Neutrophil (primary cell): Measurements from ENCODE around the gene NHLH2.

DNA sequence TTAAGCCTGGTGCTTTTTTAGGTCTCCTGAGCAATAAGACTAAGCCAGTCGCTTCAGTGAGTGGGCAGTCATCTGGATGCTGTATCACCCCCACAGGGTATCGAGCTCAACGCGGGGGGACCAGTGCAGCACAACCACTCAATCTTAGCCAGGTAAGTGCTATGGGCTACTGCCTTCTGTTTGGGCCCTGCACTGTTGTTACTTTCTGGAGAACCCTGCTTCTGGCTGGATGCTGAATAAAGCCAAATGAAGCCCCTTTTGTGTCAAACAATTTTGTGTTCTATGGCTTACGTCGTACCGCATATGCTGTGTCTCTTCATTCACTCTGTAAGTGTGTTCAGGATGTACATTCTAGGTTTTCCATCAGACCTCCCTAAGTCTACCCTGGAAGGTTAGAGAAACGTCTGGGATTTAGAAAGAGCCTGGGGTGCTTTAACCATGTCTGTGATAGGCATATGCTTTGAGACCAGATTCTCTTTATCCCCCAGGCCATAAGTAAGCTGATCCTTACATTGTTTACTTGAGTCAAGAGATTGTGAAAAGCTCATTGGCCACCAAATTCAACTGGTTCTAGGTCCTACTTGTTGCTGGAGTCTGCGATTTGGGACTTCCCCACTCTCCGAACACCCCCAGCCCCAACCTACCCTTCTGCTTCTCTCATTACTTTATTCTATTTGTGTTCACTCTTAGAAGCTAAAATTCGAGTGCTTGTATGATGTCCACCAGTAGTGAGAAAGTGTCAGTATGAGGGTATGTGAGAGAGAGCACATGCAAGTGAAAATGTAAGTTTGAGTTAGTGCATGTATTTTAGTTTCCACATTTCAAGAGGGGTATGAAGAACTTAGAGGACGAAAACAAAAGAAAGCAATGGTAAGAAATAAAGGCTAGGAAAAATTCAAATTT lies 7.2 kb upstream of the OLFML3 start:
- PRO-cap: no peak

DNA sequence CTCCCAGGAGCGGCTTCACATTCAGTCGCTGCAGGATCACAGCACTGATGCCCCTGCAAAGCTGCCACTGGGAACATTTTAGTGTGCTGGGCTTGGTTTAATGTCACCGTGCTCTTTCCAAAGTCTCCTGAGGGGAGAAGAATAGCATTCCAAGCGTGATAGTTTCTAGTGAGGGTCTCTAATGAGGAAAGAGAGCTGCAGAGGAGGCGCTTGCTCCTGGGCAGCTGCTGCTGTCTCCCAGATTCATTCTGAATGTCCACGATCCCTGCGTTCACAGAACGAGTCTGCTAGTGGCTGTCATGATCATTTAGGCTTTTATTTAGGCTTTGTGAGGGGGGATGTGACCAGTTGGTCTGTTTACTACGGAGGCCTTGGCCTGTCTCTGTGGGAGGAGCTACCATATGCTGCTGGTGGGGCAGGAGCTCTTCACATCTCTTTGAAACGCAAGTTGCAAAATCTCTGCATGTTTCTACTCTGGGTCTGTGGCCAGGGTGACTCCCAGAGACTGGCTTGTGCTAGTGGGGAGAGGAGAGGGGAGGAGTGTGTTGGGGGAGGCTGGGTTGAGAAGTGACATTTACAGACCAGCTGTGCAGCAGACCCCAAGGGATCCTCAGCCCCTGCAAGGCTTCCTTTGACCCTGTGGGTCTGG lies 23.4 kb downstream of the OLFML3 start:
- PRO-cap: no peak

DNA sequence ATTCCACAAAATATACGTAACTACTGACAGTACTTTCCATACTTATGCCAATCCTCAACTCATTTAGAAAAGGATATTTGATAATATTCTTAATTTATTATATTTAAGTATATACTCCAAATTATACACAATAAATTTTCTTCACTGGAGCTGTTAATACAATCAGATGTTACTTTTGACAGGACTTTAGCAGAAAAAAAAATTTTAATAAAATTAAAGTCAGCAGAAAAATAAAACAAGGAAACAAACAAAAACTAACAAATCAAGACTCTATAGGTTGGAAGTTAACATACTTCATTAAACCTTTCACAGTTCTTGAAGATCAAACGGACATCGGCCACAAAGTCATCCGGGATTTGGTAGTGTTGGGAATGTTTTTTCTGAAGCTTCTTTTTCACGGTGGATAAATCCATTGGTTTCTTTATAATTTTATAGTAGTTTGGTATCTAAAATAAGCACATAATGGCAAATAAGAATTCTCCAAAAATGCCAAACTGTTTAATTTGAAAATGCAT lies 111.8 kb downstream of the TRIM33 start:
- PRO-cap: no peak

DNA sequence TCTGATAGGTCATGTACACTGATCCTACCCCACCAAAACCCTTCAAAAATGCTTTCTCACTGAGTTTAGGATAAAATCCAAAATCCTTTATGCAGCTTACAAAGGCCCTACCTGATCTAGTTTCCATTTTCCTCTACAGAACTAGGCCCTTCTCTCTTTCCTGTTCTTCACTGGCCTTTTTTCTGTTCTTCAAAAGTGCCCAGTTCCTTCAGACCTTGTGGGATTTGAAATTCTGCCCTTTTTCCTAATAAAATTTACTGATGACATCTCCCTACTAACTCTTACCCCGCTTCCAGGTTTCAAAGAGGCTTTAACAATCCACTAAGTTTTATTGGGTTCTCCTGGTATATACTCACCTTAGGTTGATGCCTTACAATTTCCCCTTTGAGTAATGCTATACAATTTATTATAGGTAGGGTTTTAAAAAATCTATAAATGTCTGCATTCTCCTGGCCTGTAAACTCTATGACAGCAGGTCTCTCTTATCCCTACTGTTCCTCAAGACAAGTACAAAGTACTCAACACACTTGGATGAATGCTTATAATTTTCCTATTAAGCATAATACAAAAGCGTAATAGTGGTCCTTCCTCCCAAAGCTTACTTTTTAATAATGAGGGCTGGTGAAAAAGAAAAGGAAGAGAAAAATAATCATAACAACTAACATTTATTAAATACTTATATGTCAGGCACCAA lies 96.6 kb downstream of the TRIM33 start:
- PRO-cap: no peak

- PRO-cap: no peak
Observed at GRCh38 chr1:114425333-114425880, 85.6 kb downstream of the TRIM33 start.

GRCh38 chr1:114509700-114510466 lies 1.1 kb downstream of the TRIM33 start:
- PRO-cap: no peak

- PRO-cap: no peak
Observed at GRCh38 chr1:114703105-114703939, 8.0 kb upstream of the AMPD1 start.

- PRO-cap: no peak
Observed at GRCh38 chr1:114726770-114727304, 10.3 kb upstream of the NRAS start.

GRCh38 chr1:114758459-114758829 lies 660 bp upstream of the CSDE1 start:
- PRO-cap: no peak

GRCh38 chr1:115063212-115063609 lies 26.1 kb downstream of the TSPAN2 start:
- PRO-cap: no peak

GRCh38 chr1:115073282-115074132 lies 15.8 kb downstream of the TSPAN2 start:
- PRO-cap: no peak

DNA sequence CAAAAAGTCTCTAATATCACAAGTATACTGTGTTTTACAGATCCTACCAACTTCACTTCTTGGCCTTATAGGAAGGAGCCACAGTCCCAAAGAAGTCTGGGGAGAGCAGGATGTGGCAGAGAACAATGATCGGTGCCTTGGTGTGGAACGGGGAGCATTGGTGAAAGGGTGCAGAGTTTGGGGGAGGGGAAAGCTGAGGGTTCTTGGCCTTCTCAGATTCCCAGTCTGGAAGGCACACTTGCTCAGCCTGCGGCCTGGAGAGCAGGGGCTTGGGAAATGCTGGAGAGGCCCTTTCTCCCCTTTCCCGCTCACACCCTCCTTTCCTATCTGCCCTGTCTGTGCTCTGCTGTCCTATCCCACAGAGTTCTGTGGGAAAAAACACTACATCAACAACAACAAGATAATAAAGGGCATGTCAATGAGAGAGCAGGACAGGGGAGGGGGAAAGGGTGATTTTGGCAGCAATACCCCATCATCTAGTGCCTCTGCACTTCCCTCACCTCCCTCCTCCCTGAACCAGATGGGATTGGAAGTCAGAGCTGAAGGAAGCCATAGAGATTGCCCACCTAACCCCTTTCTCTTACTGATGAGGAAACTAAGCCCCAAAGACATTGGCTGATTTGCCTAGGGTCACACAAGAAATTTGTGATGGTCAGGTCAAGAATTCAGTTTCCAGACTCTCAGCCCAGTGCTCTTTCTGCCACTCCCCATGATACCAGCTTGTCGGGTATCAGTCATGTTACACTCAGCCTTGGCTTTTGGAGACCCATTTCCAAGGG lies 121.9 kb downstream of the NGF start:
- PRO-cap: no peak

DNA sequence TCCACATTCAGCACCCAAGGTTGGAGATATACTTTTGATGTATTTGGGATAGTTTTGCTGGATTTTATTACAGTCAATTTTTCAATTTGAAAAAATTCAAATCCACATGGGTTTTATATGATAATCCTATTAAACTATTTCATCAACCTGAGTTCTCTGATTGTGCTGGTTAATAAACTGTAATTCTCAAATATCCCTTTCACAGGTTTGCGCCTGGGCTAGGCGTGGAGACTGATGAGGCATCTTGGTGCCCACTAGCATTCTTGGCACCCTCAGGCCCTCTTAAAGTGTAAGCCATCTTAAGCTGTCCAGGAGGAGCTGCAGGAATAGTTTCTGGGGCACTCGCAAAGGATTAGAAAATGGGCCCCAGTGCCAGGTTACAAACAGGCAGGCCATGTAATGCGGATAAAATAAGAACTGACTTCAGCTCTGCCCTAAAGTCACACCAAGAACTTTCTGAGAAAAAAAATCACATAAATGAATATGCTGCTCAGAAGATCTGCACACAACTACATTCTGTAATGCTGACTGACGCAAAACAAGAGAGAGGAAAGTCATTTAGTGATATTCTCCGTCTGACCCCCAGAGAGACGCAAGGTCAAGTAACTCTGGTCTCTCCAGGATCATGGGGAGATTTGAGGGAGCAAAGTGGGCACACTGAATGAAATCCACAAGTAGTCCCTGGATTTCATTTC lies 1.1 kb downstream of the CASQ2 start:
- PRO-cap: no peak

DNA sequence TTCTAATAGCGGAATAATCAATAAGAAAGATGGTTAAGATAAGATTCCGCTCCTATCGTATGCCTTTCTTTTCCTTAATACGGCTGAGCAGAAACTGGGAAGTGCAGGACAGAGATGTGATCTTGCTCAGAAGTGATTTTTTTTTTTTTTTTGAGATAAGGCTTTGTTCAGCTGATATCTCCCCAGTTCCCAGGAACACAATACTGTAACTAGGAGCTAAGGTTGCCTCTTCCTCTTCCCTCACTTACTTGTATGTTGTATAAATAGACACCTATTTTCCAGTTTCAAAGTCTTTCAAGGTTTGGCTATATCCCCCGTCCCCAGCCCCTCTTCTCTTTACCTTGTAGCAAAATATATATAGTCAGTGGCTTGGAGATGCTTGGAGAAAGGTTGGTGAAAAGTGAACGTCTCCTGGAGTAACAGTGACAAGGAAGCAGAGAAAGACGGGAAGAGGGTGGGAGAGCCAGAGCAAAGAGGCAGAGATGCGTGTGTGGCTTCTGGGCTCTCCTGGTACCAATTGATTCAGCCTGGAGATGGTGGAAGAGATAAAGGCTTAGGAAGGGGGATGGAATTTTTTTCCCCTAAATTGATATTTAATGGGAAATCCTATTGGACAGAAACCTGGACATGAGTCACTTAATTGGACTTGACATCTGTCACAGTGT lies at the start of gene NHLH2:
NHLH2 (minus strand) TSS at position 519 of the 665 bp plus-strand sequence.
- PRO-cap: no peak

GRCh38 chr1:115952609-115953138 lies 23.6 kb upstream of the SLC22A15 start:
- PRO-cap: no peak

GRCh38 chr1:116023312-116024280 lies 47.3 kb downstream of the SLC22A15 start:
- PRO-cap: no peak

DNA sequence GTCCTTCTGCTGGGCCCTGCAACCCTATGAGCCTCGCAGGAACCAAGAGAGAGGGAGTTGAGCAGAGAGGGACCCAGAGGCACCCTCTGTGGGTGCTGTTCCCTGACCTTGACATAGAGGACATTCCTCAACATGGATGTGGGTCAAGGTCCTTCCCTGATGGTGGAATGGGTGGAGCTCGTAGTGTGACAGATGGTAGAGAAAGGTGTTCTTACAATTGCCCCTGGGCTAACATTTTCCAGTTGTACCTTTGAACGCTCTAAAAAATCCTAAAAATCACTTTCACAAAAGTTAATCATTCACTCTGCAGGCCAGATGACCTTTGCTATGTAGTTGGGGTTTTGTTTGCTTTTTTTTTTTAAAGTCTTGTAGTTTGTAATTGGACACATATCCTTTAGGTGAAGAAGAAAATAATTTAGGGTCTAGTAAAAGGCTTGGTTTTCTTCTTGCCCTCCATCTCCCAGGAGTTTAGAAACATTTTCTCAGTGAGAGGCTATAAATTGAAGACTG lies 41.9 kb downstream of the MAB21L3 start:
- PRO-cap: no peak

- PRO-cap: no peak
Observed at GRCh38 chr1:116242461-116243358, 130.3 kb upstream of the ATP1A1 start.

DNA sequence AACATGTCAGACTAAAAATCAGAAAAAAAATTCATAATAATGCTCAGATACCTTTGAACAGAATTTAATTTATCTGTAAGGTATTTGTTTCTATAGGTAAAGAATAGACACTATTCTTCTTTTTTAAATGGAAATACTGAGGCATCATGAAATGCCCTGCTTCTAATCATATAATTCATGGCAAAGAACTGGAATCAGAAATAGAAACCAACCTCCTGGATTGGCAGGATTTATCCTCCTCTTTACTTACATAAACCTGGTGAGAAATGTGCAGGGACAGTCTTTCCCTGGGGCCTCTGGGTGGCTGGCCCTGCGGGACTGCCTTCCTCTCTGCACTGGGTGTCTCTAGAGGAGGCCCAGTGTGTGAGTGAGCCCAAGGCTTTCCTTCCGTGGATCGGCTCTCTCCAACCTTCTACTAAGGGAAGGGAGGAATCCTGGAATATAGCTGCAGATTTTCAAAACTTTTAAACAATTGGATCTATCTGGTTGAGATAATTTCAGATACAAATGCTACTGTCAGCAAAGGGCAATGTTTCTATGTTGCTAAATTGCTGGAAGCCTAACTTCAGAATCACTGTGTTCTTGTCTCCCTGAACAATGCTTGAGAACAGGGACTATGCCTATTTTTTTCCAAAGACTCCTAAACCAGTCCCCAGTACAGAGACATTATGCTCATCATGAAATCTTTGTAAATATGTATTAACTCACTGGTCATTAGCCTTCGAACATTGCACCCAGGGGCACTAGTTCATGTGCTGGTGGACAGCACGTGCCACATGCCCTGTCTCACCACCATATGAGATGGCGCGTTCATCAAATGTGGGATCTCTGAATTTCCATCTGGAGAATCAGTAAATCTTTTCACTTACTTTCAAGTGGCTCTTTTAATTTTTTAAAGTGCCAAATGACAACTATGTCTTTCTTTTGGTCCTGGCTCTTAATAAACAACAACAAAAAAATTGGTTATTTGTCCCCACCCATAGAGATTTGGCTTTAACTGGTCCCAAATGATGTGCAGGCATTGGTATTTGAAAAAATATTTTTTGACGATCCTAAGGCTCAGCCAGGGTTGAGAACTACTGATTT lies 11.2 kb upstream of the ATP1A1 start:
- PRO-cap: no peak

- PRO-cap: no peak
Observed at GRCh38 chr1:116389946-116390494, 17.0 kb downstream of the ATP1A1 start.